Kidney epithelial cell (primary cell): ENCODE data around the gene VAMP1.

DNA sequence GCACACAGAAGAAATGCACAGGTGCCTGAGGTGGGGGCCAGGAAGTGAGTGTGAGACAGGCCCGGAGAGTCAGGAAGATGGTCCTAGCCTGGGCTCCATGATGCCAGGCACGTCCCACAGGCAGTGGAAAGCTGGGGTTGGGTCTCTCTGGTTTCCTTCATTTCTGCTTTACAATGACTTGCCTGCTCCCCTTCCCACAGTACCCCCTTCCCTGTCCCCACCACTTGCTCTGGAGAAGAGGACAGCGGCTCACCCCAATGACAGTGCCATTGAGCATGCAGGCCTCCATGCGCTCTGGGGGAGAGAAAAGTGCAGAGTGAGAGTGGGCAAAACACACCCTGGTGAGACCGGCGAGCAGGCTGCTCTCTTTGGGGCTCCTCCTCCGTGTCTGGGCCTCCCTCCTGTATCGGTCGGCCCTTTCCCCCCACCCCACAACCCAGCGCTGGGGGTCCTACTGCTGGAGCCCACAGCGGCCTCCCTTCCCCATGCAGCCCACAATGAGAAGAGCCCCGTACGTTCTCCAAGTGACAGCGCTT is 22.9 kb upstream of the ANO2 start:
- RAMPAGE, long total RNA, result no peak
- RRBS, result no CpG with 5 or more reads among the region's 14 CpGs

GRCh38 chr12:6088494-6088811 is 36.0 kb downstream of the VWF start:
- RAMPAGE, long total RNA, result no peak
- RRBS, result no CpG with 5 or more reads among the region's 3 CpGs

GRCh38 chr12:6154876-6155439 is 30.5 kb upstream of the VWF start:
- RAMPAGE, long total RNA, result no peak
- RRBS, result no CpG with 5 or more reads among the region's 14 CpGs

GRCh38 chr12:6167114-6167666 is 33.0 kb upstream of the CD9 start:
- RAMPAGE, long total RNA, result no peak
- RRBS, result no CpG with 5 or more reads among the region's 4 CpGs

- RAMPAGE, long total RNA, result no peak
- RRBS, result no CpG with 5 or more reads among the region's 20 CpGs
Measured at GRCh38 chr12:6201121-6201777, 1.0 kb downstream of the CD9 start.

- RAMPAGE, long total RNA, result no peak
- RRBS, result no CpG with 5 or more reads among the region's 8 CpGs
Measured at GRCh38 chr12:6218117-6218977, 18.1 kb downstream of the CD9 start.

DNA sequence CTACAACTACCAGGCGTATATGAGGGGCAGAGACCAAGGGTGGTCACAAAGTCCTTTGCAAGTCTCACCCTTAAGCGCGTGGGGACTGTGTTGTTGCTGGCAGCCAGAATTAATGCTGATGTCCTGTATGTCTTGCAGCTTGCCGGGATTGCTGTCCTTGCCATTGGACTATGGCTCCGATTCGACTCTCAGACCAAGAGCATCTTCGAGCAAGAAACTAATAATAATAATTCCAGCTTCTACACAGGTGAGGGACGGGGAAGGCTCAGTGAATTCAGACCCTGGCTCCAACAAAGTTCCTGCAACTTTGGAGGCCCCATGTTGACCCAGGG is 25.1 kb downstream of the CD9 start:
- RAMPAGE, long total RNA, result no peak
- RRBS, result no CpG with 5 or more reads among the region's 8 CpGs

GRCh38 chr12:6294038-6294484 is 16.4 kb upstream of the PLEKHG6 start:
- RAMPAGE, long total RNA, result no peak
- RRBS, result no CpG with 5 or more reads among the region's 4 CpGs

DNA sequence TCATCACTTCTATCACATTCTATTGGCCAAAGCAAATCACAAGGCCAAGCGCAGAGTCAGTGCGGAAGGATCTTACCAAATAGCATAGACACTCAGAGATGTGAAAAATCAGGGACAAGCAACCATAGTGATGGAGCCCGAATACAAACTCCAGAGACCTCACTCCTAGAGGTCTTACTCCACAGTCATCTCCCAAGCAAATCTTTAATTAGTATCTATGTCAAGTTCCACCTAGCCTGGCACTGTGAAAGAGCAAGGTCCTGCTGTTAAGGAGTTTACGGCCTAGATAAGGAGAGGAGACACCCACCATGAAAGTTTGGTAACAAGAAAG is 7.5 kb upstream of the PLEKHG6 start:
- RAMPAGE, long total RNA, result no peak
- RRBS, result no CpG with 5 or more reads among the region's 4 CpGs

DNA sequence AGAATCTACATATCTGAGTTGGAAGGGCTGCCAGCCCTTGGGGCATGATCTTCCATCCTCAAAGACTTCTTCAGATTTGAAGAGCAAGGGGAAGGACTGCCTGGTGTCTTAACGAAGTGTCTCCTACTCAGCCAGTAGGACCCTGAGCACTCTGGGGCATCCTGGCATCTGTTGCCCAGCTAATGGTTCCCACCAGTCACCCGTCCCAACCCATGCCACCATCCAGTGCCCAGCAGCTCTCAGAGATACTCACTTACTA is 9.1 kb downstream of the TNFRSF1A start:
- RAMPAGE, long total RNA, result no peak
- RRBS, result no CpG with 5 or more reads among the region's 2 CpGs

DNA sequence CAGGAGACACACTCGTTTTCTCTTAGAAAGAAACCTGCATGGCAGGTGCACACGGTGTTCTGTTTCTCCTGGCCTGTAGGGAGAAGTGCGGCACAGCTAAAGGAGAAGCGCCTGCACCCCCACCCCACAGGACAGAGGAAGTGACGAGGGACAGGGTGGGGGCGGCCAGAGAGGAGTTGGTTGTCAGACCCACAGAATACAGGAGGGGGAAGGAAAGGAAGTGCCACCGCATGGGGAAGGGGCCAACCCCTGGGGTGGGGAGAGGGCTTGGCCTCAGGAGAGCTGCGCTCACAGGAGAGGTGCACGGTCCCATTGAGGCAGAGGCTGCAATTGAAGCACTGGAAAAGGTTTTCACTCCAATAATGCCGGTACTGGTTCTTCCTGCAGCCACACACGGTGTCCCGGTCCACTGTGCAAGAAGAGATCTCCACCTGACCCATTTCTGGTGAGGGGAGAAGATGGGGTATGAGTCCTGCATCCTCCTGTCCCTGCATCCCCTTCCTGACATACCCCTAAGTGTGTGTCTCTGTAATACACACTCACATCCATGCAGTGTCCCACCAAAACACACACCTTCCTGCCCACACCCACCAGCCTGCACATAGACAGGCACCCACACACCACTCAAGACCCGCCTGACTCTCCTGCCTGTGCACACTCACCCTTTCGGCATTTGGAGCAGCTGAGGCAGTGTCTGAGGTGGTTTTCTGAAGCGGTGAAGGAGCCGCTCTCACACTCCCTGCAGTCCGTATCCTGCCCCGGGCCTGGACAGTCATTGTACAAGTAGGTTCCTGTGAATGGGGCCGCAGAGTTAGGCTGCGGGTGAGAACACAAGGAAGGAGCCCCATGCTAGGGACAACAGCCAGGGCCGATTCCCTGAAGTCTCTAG is 8.6 kb downstream of the TNFRSF1A start:
- RAMPAGE, long total RNA, result no peak
- RRBS, result 80% methylated on average over 1 of the region's 21 CpGs

DNA sequence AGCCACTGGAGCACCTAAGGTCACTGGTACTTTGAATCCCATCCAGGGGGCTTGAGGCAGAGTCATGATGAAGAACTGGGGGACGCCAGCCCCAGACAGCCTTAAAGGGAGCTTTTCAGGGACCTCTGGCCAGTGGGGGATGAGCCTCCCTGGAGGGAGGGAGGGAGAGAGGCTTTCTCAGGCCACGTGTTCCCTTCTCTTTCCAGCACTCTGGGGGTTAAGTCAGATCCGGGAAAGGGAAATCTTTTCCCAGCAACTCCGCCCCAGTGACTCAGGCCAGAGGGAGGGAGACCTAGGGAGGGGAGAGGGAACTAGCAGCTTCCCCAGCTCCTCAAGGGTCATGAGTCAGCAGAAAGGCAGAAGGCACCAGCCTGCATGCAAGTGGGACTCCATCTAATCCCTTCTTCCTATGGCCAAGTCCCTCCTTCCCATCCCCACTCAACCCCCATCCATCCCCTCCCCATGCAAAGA is 5.8 kb downstream of the TNFRSF1A start:
- RAMPAGE, long total RNA, result no peak
- RRBS, result no CpG with 5 or more reads among the region's 4 CpGs

DNA sequence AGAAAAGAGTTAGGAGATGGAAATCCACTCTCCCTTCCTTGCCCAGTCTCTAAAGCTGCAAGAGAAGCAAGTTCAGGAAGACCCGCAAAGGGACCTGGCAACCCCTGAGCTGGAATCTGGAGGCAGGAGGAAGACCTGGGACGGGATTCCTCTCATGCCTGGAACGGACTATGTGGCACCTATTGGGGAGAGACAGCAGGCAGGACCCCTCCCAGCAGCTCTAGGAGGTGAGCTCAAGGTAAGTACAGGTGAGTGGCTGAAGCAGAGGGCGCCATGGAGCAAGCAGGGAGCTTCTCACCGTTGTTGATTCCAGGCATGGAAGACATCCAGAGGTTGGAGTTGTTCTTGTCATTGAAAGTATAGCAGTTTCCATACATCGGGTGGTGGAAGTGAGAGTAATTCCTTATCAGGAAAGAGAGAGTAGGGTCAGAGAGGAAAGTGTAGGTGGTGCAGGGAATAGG is 13.6 kb upstream of the TNFRSF1A start:
- RAMPAGE, long total RNA, result no peak
- RRBS, result no CpG with 5 or more reads among the region's 6 CpGs

- RAMPAGE, long total RNA, result no peak
- RRBS, result no CpG with 5 or more reads among the region's 1 CpG
Measured at GRCh38 chr12:6446269-6446689, 1.5 kb downstream of the CD27 start.

DNA sequence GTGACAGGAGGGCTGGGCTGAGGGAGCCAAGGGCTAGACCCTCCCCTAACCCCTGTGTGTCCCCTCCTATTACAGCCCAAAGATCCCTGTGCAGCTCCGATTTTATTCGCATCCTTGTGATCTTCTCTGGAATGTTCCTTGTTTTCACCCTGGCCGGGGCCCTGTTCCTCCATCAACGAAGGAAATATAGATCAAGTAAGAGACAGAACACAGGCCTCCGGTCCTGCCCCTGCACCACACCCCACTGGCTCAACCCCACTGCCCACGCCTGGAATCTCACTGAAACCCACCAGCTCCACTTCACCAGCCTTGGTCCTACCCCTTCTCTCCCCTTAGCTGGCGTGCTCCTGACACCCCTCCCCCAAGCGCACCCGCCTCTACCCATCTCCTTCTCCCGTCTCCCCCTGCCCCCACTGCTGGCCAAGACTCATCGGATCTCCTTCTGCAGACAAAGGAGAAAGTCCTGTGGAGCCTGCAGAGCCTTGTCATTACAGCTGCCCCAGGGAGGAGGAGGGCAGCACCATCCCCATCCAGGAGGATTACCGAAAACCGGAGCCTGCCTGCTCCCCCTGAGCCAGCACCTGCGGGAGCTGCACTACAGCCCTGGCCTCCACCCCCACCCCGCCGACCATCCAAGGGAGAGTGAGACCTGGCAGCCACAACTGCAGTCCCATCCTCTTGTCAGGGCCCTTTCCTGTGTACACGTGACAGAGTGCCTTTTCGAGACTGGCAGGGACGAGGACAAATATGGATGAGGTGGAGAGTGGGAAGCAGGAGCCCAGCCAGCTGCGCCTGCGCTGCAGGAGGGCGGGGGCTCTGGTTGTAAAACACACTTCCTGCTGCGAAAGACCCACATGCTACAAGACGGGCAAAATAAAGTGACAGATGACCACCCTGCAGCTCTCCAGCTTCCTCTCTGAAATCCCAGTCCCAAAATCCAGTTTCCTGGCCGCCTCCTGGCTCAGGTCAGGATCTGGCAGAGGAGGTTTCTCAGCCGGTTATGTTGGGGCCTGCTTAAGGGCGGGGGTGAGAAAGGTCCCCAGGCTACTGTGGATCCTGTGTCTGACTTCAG is 686 bp upstream of the TAPBPL start:
- RAMPAGE, long total RNA, result start-site peak on the minus strand centred at position 715 of the sequence, 87 bp wide, 59 and 42 reads in 2 replicates
- RRBS, result no CpG with 5 or more reads among the region's 27 CpGs

- RAMPAGE, long total RNA, result no peak
- RRBS, result 0% methylated on average over 11 of the region's 66 CpGs
Measured at GRCh38 chr12:6470517-6471471, at the start of gene VAMP1. VAMP1 (minus strand) TSS chr12:6470677.

DNA sequence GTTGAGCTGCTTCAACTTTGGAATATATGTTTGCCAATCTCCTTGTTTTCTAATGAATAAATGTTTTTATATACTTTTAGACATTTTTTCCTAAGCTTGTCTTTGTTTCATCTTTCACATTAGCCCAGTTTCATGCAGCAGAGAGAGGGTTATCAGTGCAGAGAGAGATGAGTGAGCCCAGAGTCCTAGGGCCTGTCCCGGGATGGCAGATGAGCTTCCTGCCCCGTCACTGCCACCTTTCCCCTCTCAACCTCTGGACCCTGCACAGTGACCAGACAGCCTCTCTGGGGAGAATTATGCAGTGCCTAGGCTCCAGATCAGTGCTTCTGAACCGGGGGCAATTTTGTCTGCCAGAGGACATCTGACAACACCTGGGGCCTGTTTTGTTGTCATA is 2.4 kb upstream of the GAPDH start:
- RAMPAGE, long total RNA, result no peak
- RRBS, result no CpG with 5 or more reads among the region's 3 CpGs

DNA sequence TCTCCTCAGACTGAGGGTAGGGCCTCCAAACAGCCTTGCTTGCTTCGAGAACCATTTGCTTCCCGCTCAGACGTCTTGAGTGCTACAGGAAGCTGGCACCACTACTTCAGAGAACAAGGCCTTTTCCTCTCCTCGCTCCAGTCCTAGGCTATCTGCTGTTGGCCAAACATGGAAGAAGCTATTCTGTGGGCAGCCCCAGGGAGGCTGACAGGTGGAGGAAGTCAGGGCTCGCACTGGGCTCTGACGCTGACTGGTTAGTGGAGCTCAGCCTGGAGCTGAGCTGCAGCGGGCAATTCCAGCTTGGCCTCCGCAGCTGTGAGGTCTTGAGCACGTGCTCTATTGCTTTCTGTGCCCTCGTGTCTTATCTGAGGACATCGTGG is 4.1 kb downstream of the GAPDH start:
- RAMPAGE, long total RNA, result no peak
- RRBS, result no CpG with 5 or more reads among the region's 11 CpGs

- RAMPAGE, long total RNA, result no peak
- RRBS, result 29% methylated on average over 4 of the region's 13 CpGs
Measured at GRCh38 chr12:6554851-6555205, 1.0 kb downstream of the IFFO1 start.

- RAMPAGE, long total RNA, result no peak
- RRBS, result no CpG with 5 or more reads among the region's 9 CpGs
Measured at GRCh38 chr12:6556624-6557451, 996 bp upstream of the IFFO1 start.